Endometrial microvascular endothelial cells (primary cell): Measurements from ENCODE around the gene KBTBD8.

- RAMPAGE, long total RNA: no peak
Observed at GRCh38 chr3:65803849-65804485, 234.8 kb downstream of the MAGI1 start.

DNA sequence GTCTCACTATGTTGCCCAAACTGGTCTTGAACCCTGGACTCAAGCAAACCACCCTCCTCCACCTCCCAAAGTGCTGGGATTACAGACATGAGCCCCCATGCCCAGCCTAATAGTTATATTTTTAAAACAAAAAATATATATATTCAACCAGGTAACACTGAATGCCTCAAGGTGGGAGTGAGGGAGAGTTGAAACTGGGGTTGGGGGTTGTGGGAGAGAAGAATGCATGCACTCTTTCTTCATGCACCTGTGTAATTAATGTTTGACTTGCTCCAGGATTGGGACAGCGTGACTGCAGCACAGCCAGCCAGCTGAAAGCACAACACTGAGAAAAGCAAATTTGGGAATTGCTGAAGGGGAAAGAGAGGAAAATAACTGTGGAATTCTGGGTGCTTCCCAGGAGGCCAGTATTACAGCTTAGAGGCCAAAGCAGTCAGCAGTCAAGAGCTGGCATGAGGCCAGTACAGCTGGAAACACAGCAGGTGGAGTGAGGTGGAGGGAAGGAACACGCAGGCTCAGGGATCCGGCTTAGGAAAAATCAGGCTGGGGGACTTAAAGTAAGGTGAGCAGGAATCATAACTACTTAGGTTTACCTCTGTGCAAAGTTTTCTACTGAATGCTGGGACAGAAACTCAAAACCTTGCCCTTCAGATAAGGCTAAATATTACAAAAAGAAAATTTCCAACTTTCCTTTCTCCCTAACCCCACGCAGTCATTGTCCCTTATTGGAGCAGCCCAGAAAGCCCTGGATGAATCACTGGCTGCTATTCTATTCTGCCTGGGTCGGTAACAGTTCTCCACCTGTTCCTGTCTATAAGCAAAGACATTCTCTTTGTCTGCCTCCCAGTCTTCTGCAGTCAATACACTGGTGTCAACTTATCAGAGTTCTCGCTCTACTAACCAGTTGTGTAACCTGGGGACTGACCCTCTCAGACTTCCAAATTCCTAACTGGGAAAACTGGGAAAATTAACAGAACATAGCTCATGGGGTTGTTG, 167.3 kb downstream of the MAGI1 start:
- RAMPAGE, long total RNA: no peak

- RAMPAGE, long total RNA: no peak
Observed at GRCh38 chr3:65919548-65920365, 119.0 kb downstream of the MAGI1 start.

GRCh38 chr3:65928027-65928379, 110.7 kb downstream of the MAGI1 start:
- RAMPAGE, long total RNA: no peak

GRCh38 chr3:65936764-65937762, 101.7 kb downstream of the MAGI1 start:
- RAMPAGE, long total RNA: no peak

GRCh38 chr3:65977528-65978457, 60.9 kb downstream of the MAGI1 start:
- RAMPAGE, long total RNA: no peak

- RAMPAGE, long total RNA: no peak
Observed at GRCh38 chr3:66055360-66055794, 16.7 kb upstream of the MAGI1 start.

DNA sequence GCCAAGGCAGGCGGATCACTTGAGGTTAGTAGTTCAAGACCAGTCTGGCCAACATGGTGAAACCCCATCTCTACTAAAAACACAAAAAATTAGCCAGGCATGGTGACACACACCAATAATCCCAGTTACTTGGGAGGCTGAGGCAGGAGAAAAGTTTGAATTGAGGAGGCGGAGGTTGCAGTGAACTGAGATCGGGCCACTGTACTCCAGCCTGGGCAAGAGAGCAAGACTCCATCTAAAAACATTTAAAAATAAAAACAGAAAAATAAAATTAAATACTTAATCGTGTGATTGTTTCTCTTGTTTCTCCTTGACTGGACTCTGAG, 21.8 kb upstream of the MAGI1 start:
- RAMPAGE, long total RNA: no peak

GRCh38 chr3:66182325-66182621, 38.5 kb upstream of the SLC25A26 start:
- RAMPAGE, long total RNA: no peak

- RAMPAGE, long total RNA: no peak
Observed at GRCh38 chr3:66302241-66302878, 81.6 kb downstream of the SLC25A26 start.

GRCh38 chr3:66304221-66304652, 83.4 kb downstream of the SLC25A26 start:
- RAMPAGE, long total RNA: no peak

DNA sequence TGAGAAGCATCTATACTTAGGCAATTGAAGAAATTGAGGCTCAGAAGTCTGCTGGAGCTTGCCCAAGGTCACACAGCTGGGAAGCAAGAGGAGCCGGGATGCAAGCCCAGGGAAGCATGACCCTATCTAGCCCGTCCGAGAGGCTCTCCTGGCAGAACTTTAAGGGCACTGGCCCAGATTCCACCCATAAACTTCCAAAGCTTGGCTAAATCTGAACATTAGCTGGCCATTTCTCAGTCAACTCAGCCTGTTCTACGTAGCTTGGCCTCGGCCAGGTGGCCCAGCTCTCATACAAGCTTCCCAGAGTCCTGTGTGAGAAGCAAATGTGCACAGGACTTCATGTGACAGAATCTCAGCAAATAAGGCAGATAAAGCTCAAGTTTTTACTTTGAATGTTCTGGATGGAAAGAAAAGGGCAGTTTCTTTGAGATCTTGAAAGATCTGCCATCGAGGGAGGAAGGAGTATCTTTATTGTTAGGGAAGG, 75.7 kb downstream of the LRIG1 start:
- RAMPAGE, long total RNA: no peak

DNA sequence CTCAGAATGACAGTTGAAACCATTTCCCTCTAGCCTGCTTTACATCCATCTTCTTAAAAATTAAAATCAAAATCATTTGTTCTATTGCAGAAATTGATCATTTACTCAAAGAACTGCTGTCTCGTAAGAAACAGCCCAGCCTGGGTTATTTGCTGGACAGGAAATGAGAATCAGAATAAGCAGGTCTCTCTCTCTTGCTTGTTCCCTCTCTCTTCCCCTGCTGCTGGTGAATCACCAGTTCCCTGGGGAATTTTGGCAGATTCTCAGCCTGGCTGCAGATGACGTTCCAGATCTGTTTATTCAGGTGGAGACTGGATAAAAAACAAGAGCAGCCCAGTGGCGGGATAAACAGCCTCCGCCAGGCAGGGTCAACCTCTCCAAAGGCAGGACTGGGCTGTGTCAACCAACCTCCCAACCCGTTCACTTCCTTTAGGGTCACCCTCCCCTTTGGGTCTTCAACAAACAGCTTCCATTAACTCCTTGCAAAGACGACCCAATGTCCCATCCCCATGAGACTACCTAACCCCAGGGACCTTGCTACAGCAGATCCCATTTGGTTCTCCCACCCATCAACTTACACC, 72.1 kb downstream of the LRIG1 start:
- RAMPAGE, long total RNA: no peak

- RAMPAGE, long total RNA: no peak
Observed at GRCh38 chr3:66482991-66484082, 17.5 kb downstream of the LRIG1 start.

DNA sequence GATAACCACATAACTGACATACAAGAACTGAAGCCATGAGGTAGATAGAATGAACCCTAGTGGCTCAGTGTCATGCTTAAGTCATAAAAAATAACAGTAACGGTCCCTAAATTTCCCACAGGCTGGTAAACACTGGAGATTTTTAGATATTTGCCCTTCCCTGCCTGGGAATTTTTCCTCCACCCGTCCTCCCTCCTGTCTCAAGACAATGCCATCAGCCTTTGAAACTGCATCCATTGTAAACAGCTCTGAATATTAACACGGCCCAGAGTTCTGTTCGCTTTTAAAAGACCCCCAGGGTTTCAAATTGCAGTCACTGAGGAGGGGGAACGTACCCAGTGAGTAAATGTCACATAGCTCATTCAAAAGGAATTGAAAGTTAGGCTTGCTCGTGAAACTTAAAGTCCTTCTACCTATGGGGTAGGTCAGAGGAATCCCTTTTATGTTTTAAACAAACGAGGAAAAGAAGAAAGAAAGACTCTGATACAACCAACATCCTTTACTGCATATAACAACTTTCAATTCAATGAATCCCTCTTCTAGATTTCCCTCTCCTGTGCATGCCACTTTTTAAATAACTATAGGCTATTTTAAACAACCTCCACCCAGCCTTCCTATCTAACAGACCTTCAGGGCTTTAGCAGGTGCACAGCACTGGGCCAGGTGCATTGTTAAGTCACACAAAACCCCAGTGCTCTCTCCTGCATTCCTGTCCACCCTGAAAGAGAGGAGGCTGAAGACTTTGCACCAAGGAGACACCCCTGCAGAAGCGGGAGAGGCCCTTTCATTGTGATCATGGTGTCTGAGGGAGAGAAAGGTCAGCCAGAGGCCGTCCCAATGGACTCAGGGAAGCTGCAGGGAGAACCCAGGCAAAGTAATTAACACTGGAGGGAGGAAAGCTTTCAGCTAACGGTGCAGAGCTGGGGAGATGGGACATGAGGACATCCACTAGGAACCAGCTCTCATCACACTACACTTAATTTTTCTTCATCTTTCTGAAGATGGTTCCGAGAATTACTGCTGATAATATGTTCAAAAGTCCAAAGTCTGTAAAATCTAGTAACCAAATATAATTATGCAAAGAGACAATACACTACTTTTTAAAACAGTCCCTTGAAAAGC, 5.4 kb downstream of the LRIG1 start:
- RAMPAGE, long total RNA: no peak

DNA sequence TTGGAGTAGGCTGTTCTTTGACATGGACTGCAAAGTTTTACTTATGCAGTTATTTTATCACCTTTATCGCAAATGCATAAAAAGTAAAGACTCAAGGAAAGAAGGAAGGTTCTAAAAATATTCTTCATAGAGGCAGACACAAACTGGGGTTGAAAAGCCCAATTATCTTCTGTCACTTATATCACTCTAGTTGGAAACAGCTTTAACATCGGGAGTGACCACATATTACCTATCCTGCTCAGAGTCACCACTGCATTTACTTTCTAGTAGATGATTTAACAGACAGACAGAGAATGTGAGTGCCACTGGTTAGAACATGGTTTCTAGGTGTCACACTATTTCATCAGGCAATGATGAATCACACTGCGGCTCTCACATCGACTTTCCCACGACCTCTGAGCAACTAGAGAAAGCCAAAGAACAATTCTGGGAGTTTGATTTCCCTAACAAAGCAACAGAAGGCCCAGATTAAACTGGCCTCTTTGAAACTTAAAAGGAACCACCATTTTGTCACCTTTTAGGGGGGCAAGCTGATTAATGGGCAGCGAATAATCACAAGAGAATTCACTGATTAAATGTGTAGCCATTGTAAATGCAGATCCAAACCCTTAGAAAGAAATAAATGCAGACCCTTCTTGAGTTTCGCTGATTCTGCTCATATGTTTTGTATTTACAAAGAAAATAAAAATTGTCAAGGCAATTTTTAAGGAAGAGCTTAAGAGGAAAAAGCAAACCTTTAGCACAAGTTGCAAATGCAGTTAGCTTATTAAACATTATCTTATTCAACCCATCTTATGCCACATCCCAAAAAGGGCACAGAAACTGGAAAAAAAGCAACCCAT, 112.7 kb upstream of the KBTBD8 start:
- RAMPAGE, long total RNA: no peak

- RAMPAGE, long total RNA: no peak
Observed at GRCh38 chr3:66971830-66972224, 26.3 kb upstream of the KBTBD8 start.

DNA sequence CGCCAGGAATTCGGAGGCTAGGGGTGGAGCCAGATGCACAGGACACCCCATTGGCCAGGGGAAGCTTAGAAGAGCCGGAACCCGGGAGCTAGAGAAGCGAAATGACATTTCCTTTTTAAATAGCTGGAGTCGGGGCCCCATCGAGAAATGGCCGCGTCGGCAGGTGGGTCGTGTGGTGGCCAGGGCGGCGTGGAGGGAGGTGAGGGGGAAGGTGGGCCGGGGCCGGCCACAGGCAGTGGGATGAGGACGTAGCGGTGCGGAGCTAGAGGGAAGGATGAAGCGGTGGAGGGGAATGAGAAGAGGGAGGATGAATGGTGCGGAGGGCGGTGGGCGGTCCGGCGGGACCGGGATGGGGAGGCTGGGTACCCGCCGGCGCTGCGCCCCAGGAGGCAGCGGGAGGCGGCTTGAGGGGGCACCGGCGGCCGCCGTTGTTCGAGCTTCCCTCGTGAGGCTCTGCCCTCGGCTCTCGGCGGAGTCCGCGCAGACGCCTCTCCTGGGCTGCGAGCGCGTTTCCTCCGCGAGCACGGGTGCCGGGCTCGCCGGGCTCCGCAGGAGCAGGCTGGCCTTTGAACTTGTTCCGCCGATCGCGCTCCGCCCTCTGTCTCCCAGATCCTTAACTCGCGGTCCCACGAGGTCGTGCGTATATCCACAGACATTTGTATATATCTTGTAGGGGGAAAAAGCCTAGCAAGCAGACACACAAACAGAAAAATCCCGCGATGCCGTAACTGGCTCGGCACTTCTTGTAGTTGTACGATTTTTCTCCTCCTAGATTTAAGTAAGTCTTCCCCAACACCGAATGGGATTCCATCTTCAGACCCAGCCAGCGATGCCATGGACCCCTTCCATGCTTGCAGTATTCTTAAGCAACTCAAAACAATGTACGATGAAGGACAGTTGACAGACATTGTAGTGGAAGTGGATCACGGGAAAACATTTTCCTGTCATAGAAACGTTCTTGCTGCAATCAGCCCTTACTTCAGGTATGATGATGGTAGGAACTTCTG, at the start of gene KBTBD8:
Gene KBTBD8, plus strand, starts transcription at position 99 of the 1,007 bp plus-strand sequence.
- RAMPAGE, long total RNA: no peak

DNA sequence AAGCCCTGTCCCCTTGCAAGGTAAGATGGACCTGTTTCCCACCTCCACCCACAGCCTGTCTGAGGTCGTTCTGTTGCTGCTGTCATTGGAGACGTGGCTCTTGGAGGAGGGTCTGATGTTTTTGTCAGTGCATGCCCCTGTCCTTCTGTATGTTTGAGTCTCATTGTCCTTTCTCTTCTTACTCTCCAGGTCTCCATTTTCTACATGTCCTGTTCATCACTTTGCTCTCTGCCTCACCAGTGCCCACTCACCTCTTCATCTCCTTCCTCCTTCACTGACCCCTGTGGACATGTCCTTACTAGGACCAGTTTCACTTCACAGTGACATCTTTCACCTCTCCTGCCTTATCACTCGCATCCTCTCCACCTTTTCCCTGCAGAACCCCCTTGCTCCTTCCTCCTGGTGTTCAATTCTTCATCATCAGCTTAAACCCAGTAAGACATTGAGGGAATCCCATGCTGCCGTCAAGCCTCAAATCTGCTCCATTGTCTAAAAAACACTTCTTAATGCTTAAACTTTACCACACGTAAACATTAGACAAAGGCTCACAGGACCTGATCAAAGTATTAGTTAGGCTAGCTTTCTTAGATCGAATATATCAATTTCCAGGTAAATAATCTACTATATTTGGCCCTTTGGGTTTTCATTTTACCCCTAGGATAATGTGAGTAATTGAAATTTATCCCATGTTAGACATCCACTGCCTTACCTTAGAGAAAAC, 262.4 kb downstream of the SUCLG2 start:
- RAMPAGE, long total RNA: no peak

GRCh38 chr3:67647509-67648092, 6.8 kb downstream of the SUCLG2 start:
- RAMPAGE, long total RNA: no peak